Fibroblast of villous mesenchyme (primary cell): ENCODE measurements around a stretch of chr9.

- CAGE, long polyA plus RNA: no peak
Observed at GRCh38 chr9:121946255-121947053, 146.7 kb downstream of the TTLL11 start.

DNA sequence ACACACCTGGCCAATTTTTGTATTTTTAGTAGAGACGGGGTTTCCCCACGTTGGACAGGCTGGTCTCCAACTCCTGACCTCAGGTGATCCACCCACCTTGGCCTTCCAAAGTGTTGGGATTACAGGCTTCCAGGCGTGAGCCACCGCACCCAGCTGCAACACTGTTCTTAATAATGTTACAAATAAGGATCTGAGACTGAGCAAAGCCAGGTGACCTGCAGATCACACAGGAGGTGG lies 91.9 kb downstream of the TTLL11 start:
- CAGE, long polyA plus RNA: no peak

DNA sequence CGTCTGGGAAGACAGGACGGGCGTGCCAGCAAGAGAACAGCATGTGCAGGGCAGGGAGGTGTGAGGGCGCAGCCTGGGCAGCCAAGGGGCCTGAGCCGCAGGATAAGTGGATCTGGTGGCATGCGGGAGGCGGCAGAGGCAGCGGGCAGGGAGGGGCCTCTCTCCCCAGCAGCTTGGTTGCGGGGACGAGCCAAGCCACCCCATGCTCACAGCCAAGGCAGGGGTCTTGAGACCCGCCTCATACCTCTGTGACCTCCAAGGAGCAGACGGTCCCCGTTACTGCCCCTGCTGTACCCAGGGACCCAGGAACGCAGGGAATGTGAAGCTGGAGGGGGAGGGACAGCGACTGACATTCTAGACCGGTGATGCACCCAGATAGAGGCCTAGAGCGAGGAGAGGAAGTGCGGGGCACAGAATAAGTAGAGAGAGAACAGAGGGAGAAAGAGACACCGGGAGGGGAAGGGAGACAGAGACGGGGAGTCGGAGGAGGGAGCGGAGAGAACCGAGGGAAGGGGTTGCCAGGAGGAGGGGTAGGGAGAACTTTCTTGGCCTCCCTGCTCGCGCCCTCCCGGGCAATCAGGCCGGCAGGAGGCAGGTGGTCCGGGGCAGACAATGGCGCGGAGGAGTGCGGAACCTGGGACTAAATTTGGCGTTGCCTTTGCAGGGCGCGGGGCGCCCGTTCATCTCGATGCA lies 33.1 kb upstream of the TTLL11 start:
- CAGE, long polyA plus RNA: no peak

- CAGE, long polyA plus RNA: no peak
Observed at GRCh38 chr9:122164180-122164748, 4.6 kb downstream of the MORN5 start.

GRCh38 chr9:122213335-122214599 lies 15.0 kb downstream of the LHX6 start:
- CAGE, long polyA plus RNA: no peak

DNA sequence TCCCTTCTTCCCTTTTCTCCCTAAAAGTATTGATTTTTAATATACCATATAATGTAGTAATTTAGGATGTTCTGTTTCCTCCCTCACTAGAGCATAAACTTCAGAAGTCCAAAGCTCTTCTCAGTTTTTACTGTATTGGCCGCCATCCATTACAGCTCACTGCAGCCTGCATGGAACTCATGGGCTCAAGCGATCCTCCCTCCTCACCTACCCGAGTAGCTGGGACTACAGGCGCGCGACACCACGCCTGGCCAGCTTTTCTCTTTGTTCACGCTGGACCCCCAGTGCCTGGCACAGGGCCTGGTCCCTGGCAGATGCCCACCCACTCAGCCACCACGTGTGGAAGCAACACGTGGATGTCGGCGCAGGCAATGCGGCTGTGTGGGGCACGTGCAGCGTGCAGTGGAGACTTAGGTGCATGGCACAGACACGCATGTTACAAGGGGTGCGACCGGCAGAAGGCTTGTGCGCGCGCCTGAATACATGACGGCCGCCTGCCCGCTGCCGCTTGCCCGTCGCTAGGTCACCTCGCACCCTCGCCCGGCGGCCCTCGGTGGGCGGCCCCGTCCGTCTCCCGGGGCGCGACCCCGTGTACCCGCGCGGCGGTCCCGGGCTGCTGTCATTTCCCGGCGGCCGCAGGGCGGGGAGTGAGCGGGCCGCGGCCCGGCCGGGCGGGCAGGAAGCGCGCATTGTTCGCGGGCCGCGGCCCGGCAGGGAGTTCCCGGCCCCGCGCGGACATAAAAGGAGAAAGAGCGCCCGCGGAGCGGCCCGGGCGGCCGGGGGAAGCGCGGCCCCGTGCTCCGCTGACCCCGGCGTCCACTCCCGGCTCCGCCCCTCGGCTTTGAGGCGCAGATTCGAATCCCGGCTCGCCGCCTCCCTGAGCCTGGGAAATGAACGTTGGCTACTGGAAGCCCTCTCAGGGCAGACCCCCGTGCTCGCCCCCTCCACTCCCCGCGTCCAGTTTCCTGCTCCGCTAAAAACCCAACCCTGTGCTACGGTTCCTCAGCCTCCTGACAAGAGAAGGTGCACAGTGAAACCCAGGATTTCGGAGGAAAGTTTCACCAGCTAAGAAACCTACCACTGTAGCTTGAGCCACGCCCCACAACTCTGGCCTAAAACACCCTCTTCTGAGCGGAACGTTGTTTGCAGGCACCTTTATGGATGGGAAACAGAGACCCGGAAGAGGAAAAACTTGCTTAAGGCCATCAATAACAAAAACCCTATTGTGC lies 24.0 kb upstream of the PTGS1 start:
- CAGE, long polyA plus RNA: no peak

DNA sequence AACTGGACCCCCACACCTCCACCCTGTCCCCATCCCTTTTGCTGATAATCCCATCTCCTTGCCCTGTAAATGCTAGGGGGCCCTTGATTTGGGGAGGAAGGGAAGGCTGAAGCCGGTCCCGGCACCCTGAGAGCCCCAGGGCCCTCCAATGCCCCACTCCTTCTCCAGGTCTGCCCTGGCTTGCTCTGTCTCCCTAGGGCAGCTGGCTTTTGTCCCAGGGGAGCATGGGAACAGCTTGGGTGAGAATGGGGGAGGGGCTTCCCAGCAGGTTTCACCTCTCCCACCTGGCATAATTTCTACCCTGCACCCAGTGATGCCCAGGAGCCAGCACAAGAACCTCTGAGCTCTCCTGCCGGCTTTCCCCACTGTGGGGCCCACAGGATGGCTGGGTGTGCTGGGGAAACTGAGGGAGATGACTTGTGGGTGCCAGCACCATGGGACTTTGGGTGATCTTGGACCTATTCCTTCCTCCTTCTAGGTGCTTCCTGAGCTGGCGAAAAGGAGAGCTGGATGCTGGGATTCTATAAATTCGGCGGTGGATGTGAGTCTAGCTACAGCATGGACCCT lies 1.1 kb upstream of the PTGS1 start:
- CAGE, long polyA plus RNA: no peak

DNA sequence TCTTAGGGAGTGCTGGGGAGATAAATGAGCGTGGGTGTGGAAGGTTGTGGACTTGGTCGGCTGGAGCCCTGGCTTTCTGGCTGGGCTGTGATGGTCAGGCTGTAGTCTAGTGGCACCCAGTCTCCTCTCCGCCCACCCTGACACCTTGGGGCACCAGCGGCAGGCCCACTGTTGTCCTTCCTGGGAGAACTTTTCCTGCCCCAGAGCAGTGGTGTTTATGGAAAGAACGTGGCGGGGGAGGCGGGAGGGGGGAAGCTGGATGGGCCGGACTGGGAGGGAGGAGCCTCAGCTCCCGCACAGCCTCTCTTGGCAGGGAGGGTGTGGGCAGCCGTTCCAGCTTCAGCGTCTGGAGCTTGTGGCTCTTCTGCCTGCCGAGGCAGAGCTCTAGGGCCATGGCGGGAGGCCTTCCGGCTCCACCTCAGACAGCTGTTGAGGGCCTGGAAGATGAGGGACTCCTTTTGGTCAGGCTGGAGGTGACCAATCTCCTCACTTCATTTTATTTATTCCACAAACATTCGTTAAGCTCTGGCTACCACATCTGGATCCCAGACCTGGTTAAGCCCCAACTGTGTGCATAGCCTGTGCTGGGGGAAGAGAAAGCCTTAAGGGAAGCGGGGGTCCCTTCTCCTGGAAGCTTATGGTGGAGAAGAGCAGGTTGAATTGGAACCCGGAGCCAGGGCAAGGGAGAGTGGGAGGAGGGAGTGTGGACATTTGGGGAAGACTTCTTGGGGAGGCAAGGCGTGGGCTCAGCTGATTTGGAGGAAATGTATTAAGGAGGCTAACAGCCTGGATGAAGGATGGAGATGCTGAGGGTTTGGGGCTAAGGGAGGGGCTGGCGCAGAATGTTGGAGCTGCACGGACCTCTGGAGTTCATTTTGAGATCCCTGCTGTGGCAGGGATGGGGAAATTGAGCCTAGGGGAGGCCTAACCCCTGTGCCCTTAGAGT lies 4.4 kb downstream of the PTGS1 start:
- CAGE, long polyA plus RNA: no peak

DNA sequence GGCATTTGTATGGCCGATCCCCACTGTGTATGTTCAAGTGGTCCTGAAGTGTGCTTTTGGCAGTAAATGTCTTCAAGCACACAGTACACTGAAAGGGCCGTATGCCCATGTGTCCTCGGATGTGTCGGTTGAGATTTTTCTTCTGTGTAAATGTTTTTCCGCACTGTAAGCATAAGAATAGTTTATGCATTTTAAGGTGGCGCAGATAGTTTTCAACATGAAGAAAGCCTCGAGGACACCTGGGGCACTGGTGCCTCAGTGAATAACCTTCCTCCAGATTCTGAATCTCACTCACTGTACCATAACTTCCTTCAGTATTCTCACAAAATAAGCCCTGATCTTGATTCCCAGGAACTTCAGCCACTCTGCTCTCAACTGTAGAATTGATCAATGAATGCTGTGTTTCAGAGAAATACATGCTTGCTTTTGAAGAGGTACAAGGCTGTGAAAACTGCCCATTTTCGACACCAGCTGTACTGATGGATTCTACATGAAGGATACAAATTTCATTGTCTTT lies 2.1 kb downstream of the ZBTB6 start:
- CAGE, long polyA plus RNA: no peak

DNA sequence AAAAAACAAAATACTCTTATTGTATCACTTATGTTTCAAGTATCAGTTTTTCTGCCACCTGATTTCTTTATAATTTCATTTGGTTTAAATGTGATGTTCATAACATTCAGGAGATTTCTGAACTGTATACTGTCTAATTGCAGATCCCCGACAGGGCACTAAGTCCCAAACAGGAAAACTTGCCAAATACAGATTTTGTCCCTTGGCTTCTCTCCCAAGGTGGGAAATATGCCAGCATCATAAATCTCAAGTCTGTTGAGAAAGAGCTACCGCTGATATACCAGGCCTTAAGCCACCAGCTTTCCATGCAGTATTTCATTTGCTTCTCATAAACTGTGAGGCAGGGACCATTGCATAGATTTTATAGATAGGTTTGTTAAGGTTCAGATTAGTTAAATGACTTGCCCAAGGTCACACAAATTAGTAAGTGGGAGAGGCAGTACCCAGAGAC lies 16.1 kb downstream of the GPR21 start:
- CAGE, long polyA plus RNA: no peak

GRCh38 chr9:123058694-123059221 lies 25.3 kb downstream of the GPR21 start:
- CAGE, long polyA plus RNA: no peak

DNA sequence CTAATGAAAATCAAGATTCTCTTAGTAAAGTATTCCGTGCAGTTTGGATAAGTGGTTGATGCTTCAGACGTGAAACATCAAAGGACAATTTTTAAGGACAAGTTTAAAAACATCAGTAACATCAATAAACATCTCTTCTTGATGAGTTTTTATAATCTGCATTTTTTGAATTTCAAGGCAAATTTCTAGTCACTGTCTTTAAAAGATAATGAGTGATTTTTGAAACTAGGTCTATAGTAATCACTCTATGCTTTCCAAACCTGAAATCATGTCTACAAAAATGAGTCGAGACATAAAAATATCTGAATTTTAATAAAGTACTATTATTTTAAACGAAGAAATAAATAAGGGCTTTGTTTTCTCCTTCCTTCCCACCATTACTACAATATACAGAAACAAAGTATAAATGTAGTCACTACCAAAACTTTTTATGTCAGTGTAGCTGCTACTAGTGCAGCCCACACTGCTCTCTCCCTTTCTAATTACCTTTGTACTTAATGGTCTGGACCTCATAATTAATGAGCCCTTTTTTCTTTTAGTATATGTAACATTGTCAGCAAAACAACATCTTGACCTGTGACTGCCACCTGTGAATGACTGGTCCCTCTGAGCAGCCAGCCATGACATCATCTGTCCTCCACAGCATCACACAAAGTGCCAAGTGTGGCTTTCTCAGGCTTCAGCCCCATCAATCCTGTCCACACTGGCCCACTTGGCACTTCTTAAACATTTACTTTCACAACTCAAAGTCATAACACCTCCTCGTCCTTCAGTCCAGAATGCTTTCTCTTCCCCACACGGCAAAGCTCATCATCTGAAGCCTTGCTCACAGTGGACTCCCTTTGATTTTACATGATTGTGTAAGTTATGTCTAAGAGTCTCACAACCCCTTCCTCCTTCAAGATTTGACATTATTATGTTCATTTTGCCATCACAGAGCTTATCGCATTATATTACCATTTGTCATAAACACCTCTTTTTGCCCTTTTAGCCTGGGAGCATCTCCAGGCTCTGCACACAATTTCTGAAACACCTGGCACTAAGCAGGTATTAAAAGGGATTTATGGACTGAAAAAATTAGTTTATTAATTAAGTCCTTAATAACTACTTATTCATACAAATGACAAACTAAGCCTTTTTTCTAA lies 104.6 kb downstream of the GPR21 start:
- CAGE, long polyA plus RNA: no peak

GRCh38 chr9:123222224-123222529 lies 46.2 kb downstream of the STRBP start:
- CAGE, long polyA plus RNA: no peak

- CAGE, long polyA plus RNA: no peak
Observed at GRCh38 chr9:123368045-123368510, 12.1 kb downstream of the CRB2 start.

- CAGE, long polyA plus RNA: no peak
Observed at GRCh38 chr9:123375659-123376390, 19.8 kb downstream of the CRB2 start.

- CAGE, long polyA plus RNA: no peak
Observed at GRCh38 chr9:123377260-123377738, 21.3 kb downstream of the CRB2 start.

GRCh38 chr9:123461021-123461483 lies 105.1 kb downstream of the CRB2 start:
- CAGE, long polyA plus RNA: no peak

GRCh38 chr9:123518948-123519703 lies 163.1 kb downstream of the CRB2 start:
- CAGE, long polyA plus RNA: no peak

- CAGE, long polyA plus RNA: no peak
Observed at GRCh38 chr9:123555206-123555875, 199.3 kb downstream of the CRB2 start.

- CAGE, long polyA plus RNA: no peak
Observed at GRCh38 chr9:124008959-124009436, 2.6 kb upstream of the LHX2 start.